CD14-positive monocyte (primary cell): ENCODE measurements around a stretch of chr4.

GRCh38 chr4:139802166-139802937 is 136.7 kb downstream of the MGST2 start:
- CAGE, long polyA plus RNA = no peak

DNA sequence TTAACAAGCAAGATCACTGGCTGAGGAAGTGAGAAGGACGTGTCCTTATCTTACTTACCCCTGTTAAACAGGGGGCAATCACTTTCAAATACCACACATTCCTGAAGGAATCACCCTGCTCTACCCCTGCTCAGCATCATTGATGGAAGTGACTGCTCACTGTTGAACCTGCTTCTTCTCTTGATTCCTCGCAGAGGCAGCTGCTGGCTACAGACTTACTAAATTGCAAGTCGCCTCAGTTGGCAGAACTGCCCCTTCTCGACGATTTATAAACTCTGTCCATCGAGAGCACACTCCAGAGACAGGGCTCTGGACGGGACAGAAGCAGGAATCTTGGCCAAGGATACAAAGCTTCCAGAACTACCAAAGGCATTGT is 165.2 kb downstream of the MAML3 start:
- CAGE, long polyA plus RNA = no peak

DNA sequence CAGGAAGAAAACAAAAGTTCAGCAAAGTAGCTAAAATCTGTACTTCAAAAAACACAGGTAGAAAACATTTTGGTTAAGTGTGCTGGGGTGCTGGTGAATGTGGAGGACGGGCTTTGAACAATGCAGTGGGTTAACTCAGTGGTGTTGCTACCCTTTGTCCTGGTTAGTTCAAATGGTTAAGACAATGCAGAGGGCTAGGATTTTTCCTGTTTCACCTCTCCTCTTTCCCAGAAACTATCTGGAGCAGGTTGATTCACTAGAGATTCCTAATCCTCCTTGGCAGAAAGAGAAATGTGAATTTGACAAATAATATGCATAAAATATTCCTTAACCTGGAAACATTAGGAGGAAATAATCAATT is 149.0 kb downstream of the MAML3 start:
- CAGE, long polyA plus RNA = no peak

- CAGE, long polyA plus RNA = no peak
Observed at GRCh38 chr4:140030086-140030574, 123.9 kb downstream of the MAML3 start.

DNA sequence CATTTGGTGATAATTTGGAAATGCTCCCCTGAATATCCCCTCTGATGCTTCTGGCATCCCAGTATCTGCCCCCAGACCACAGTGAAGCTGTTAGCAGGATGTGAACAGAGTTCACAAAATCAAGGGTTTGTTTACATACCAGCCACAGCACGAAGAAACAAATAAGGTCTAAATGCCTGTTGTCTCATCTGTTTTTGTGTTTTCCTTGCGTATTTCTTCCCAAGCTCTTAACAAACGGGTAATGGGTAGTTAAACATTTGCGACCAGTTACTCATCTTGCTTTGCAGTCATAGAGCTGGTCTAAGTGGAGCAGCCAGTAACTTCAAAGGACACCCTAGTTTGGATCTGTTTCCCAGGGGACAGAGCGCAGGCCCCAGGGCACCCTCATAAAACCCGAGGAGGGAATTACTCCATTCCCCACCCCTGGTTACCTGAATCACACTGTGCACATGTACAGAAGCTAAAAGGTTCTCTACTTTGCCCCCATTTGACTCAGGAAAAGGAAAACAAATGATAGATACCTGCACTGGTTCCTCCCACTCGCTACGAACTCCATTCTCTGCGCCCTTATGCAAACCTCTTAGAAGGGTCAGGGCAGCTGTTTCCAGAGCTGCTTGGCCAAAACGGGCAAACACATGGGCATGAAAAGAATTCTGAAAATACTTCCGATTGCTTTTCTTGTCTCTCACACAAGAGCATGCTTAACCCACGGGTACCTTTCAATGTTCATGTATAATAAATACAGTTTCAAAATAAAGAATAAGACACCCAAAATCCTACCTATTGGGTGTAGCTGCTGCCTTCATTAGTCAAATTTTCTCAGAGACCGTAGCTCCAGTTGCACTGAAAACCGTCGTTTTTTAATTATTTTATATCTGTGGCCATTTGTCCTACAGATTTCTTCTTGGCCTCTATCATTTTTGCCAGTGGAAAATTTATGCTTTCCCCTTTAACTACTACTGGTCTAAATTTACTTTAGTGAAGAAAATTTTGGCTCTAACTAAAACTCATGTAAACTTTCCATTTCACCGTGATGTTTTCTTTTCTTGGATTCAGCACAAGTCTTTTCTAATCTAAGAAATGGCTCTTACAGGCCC is 68.6 kb downstream of the MAML3 start:
- CAGE, long polyA plus RNA = no peak

DNA sequence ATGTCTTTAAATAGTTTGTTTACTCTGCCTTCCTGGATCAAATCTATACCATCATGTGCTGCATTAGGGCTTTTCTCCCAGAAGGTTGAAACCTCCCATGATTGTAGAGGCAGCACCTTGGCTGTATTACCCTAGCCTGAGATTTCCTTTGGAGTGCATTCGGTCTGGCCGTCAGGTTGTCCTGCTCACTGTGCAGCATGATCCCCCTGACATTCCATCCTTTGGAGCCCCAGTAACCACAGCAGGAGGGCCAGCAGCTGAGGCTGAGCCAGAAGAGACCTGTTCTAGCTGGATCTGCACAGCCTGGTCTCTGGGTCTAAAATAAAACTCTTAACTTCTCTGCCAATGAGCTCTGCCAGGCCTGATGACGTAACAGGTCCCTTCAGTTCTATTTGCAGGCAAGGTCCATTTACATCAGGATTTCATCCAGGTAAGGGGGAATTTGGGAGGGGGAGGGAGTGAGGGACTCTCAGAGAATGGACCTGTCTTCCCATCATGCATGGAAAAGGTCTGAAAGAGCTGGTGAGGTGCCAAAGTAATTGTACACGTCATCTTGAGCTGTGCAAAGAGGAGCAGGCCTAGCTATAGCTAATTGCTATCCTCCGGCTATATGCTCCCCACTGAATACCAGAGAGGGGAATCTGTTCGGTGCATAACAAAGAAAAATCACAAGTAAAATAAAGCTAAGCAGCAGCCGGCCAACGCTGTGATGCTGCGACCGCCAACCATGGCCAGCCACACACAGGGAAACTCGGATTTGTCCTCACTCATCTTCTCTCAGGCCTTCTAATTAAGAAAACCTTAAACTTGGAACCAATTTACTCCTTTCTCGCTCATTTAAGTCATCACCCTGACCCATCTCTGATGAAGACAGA is 60.0 kb downstream of the MAML3 start:
- CAGE, long polyA plus RNA = no peak

DNA sequence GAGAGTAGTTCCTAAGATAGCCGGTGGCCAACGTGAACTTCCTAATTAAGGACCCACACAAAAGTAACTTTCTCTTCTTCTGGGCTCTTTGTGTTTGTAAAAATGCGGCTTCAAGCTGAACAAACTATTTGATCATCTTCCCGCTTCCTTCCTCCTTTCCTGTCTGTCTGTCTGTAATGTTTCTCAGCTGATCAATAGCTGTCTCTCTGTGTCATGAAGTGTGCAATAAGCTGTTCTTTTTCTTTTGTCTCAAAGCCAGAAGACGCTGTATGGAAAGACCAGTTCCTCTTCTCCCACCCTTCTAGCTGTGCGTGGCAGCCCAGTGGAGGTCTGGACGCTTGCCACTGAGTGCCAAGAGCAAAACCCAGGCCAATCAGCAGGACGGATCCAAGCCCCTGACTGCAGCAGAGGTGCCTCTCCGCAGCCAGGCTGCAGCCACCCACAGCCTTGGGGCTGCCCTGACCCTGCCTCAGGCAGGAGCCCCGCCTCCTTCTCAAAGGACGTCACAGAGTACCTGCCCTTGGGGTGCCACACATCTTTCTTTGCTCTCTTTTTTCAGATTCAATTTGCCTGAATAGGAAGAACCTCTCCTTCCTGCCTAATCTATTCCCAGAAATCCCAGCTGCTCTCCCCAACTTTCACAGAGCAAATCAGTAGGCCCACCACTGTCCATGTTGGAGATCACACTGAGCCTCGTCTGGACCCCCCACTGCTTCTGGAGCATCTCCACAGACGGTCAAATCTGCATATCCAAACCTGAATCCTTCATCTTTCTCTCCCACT is 59.2 kb downstream of the MAML3 start:
- CAGE, long polyA plus RNA = no peak

GRCh38 chr4:140150202-140150643 is 3.8 kb downstream of the MAML3 start:
- CAGE, long polyA plus RNA = no peak

GRCh38 chr4:140151432-140151722 is 2.6 kb downstream of the MAML3 start:
- CAGE, long polyA plus RNA = no peak

DNA sequence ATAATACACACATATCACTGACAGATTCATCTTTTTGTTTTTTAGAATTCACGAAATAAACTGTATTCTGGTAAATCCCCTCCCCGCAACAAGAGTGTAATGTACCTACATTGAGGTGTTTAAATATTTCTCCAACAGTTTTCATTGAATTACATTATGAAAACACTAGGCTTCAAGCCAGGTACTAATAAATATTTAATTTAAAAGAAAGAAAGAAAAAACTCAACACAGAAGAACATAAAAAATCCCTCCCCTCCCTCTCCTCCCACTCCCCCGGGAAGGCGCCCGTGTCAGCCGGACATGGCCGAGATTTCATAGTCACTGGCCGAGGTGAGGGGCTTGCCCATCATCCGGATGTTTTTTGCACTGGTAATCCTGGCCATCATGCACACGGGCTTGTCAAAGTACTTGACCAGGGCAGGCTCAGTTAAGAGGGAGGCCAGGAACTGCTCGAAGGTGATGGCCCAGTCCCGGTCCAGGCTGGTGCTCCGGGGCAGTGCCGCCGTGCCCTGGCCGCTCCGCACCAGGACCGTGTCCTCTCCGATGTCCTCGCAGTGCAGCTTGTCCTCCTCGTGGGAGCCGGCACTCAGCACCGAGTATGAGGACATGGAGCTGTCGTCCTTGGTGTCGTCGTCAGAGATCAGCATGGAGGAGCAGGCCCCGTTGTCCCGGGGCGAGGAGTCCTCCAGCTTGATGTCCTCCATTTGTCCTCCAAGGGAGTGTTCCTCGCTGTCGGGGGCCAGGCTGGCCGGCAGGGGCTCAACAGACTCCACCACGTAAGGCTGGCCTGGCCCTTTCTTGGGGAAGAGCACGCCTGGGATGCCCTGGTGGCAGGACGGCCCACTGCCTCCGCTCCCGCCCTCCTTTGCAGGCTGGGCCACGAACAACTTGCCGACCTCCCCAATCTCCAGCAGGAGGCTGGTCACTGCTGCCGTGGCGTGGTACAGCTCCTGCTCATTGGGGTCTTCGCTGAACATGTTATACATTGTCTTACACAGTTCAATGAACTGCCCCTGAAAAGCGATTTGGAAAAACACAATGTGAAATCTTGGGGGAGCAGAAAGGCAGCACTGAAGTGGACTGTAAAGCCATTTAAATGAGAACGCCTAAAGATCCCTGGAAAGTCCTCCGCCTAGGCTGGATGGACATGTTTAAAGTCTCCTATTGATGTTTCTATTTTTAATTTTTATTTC is 53.5 kb upstream of the UCP1 start:
- CAGE, long polyA plus RNA = no peak

DNA sequence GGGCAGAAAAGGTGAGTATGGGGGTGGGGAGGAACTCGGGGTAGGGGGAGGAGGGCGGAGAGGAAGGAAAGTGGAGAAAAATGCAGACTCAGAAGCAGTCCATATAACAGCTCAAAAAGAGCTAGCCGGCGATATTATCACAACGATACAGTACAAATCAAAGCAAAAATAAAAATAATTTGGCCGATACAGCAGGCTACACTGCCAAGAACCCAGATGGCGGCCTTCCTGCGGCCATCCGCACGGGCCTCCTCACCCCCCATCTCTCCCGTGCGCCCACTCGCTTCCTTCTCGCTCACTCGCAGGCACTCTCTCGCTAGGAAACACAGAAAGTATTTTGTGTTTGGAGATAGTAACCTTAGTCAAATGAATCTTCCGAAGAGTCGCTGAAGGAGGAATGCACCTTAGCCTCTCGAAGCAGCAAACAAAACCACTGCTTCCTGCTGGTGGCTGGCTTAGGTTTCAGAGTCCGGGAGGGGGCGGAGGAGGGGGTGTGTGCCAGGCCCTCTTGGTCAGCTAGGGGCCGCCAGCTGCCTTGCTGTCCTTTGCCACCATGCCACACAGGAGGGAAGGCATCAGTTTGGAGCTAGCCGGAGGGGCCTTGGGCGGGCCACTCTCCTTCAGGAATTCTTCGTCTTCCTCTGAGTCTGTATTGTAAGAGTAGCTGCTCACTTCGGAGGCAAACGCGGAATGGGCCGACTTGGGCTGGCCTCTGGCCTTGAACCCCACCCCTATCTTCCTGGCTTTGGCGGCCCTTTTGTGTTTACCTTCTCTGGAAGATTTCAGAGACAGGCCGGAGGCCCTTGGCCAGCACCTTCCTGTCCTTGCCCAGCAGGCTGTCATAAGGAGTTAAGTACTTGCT is 73.1 kb upstream of the UCP1 start:
- CAGE, long polyA plus RNA = no peak

- CAGE, long polyA plus RNA = no peak
Observed at GRCh38 chr4:141349954-141350752, 129.5 kb downstream of the ZNF330 start.

DNA sequence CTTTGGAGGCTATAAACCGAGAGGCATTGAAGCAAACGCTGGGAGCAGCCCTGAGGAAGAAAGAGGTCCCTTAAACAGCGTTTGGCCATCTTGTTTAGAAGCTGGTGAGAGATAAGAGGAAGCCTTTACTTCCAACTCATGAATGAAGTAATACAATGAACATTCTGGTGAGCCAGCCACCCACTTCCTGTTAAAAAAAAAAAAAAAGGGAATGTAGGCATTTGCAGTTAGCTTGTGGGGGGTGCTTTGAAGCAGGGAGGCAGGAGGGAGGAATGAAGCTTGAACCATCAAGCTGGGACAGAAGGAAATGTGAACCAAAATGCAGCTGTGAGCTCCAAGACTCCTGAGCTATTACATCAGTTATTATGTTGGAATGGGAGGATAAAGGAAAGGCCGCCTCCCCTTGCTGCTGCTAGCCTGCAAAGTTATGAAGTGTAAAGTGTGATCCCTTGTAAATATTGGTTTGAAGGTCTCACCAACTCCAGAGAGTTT is 132.5 kb downstream of the ZNF330 start:
- CAGE, long polyA plus RNA = no peak

- CAGE, long polyA plus RNA = no peak
Observed at GRCh38 chr4:142132534-142133475, 496.4 kb downstream of the IL15 start.

GRCh38 chr4:143183818-143184541 is 737 bp upstream of the USP38 start:
- CAGE, long polyA plus RNA = no peak

GRCh38 chr4:143348125-143349083 is 11.7 kb downstream of the GAB1 start:
- CAGE, long polyA plus RNA = no peak

GRCh38 chr4:143351202-143351695 is 14.6 kb downstream of the GAB1 start:
- CAGE, long polyA plus RNA = no peak

- CAGE, long polyA plus RNA = no peak
Observed at GRCh38 chr4:143359358-143359531, 22.6 kb downstream of the GAB1 start.

DNA sequence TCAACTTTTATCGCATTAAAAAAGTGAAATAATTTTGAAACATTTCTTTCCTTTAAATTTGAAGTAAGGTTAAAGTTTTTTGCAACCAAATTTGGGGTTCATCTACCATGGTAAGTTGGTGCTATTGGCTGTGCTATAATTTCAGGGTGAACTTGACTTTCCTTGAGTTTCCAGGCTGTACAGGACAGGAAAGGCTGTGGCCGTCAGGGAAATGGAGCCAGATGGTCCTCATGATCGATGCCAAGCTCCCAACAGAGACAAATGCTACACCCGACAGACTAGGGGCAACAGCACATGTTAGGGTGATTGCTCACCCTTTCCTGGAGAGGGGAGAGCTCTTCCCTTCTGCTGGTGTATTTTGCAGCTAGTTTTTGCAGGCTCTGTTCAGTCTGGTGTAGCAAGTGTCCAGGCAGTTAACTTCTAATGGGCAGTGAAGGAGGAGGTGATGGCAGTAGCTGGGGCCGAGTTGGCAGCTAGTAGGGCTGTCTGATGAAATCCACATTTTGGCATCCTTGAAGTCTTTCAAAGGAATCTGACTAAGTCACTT is 47.7 kb downstream of the GAB1 start:
- CAGE, long polyA plus RNA = no peak

DNA sequence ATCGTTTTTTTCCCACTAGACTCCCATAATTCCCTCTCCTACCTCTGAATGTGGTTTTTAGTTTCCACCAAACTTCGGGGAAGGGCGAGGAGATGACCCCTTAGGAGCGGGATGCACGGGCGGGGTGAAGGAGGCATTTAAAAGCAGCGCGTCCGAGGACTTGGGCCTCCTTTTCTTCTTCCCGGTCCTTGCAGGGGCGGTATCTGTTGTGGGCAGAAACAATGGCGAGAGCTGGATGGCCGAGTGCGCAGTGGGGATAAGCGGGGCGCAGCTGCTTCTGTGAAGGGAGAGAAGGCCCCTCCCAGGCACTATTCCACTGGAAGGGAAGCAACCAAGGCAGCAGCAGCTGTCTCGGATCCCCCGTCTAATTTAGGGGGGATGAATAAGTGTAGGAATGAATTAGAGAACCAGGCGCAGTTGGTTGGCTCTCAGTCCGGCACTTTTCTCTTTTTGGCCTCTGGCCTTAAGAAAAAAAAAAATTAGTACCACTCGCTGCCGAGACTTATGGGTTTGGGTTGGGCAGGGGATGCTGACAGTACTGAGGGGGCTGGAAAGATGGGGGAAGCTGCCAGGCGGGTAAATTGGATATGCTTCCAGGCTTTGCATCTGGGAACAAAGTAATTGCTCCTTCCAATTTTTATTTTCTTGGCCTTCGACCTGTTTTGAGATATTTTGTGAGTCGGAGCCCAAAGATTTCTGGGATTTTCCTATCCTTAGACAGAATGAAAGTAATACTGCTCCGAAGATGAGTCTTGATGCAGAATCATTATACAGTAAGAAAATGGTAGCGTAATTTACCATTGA is 1.1 kb downstream of the SMARCA5 start:
- CAGE, long polyA plus RNA = no peak